Endometrial microvascular endothelial cells (primary cell): ENCODE data around the genes APOA1 and PCSK7.

GRCh38 chr11:116180867-116181652 is 591.7 kb downstream of the BUD13 start:
- RAMPAGE, long total RNA: no peak

GRCh38 chr11:116562808-116563406 is 209.9 kb downstream of the BUD13 start:
- RAMPAGE, long total RNA: no peak

DNA sequence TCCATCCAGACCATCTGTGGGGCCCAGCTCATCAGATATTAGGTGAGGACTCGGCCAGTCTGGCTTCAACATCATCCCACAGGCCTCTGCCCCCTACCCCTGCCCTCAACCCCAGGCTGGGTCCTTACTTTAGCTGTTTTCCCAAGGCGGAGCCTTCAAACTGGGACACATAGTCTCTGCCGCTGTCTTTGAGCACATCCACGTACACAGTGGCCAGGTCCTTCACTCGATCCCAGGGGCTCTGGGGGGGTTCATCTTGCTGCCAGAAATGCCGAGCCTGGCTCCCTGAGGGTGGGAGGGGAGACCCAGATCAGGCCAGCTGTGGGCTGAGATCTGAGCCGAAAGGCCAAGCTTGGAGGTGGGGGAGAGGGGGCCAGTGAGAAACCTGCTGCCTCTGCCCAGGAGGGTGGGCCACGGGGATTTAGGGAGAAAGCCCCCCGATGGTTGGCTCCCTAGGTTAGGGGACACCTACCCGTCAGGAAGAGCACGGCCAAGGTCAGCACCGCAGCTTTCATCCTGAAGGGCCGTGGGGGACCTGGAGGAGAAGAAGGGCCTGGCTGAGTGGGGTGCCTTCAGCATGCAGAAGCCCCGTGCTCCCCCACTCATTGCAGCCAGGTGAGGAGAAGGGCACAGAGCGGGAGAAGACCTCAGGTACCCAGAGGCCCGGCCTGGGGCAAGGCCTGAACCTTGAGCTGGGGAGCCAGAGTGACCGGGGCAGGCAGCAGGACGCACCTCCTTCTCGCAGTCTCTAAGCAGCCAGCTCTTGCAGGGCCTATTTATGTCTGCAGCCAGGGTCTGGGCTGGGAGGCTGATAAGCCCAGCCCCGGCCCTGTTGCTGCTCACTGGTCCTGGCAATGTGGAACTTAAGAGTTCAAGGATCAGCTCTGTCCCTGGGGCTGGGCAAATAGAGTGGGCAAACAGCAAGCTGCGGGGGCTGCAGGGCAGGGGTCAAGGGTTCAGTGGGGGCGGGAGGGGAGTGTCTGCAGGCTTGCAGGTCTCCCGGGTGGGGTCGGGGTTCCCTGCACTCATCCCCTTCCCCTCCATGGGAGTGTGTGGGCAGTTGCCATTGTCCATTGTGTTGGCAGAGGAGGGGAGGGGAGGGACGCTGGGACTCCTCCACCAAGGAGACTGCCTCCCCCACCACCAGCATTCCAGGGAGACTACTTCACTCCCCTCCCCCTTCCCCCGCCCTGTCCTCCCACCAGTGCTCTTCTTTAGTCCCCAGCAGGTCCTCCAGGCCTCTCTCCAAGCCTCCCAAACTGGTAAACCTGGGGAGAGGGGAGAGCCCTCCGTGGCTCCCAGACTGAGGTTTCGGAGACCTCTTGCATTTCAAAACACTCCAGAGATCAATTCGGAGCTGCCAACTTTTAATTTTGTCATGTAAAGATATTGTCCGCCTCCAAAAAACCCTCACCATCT is at the start of gene APOA1:
Gene APOA1 (minus strand): TSS at position 750 of the 1,419 bp plus-strand sequence.
- RAMPAGE, long total RNA: no peak

DNA sequence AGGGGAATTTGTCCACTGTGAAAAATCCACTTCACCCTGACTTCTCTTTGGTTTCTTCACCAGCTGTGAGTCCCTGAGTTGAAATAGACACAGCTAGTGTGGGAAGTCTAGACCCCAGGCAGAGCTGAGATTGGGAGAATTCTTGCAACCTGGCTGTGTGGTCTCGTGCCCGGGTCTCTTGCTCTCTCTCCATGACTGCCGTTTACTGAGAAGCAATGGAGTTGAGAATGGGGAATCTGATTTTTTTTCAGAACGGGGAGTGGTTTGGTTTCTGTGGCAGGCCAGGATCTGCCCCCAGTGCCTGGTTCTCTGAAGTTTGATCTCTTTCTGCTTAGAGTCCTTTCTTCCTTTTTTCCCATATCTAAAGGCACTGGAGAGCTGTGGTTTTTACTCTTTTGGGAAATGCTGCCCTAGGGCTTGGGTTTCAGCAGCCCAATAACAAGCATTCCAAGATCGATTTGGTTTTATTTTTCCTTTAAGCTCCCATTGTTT is 1.5 kb downstream of the SIDT2 start:
- RAMPAGE, long total RNA: no peak

DNA sequence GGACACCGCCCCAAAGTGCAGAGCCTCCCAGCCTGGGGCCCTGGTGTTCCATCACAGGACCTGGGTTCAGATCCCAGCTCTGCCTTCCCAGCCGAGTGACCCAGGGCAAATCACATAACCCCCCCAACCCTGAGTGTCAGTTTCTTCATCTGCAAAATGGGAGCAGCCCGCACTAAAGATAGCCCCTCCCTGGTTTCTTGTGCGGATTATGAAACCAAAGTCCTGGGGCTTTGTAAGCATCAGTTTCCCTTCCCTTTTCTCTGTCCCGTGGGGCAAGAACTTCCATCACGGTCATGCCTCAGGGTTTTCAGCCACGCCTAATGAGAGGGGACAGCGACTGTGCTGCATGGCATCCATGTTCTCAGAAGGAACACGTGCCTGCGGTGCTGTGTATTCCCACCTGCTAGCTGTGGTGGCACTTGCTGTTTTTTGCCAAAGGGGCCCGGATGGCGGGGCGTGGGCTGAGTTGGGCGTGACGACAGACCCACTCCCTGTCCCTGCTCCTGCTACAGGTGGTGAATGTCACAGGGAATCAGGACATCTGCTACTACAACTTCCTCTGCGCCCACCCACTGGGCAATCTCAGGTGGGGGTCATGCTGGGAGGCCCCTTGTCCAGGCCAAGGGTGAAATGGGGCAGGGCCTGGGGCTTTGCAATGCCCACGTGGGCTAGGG is 9.6 kb upstream of the TAGLN start:
- RAMPAGE, long total RNA: no peak

DNA sequence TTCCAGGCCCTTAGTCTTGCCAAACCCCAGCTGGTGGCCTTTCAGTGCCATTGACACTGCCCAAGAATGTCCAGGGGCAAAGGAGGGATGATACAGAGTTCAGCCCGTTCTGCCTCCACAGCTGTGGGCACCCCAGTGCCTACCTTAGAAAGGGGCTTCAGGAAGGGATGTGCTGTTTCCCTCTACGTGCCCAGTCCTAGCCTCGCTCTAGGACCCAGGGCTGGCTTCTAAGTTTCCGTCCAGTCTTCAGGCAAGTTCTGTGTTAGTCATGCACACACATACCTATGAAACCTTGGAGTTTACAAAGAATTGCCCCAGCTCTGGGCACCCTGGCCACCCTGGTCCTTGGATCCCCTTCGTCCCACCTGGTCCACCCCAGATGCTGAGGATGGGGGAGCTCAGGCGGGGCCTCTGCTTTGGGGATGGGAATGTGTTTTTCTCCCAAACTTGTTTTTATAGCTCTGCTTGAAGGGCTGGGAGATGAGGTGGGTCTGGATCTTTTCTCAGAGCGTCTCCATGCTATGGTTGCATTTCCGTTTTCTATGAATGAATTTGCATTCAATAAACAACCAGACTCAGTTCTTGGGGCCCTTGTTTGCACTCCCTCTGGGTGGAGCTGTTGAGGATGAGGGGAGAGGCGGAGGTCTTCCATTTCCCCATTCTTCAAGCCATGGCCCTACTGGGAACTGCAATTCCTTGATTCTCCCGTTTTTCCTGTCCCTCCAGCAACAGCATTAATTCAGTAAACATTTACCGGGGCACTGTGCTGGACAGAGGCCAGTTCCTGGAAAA is 2.1 kb upstream of the TAGLN start:
- RAMPAGE, long total RNA: no peak

GRCh38 chr11:117199855-117200332 is 724 bp downstream of the TAGLN start:
- RAMPAGE, long total RNA: no peak

DNA sequence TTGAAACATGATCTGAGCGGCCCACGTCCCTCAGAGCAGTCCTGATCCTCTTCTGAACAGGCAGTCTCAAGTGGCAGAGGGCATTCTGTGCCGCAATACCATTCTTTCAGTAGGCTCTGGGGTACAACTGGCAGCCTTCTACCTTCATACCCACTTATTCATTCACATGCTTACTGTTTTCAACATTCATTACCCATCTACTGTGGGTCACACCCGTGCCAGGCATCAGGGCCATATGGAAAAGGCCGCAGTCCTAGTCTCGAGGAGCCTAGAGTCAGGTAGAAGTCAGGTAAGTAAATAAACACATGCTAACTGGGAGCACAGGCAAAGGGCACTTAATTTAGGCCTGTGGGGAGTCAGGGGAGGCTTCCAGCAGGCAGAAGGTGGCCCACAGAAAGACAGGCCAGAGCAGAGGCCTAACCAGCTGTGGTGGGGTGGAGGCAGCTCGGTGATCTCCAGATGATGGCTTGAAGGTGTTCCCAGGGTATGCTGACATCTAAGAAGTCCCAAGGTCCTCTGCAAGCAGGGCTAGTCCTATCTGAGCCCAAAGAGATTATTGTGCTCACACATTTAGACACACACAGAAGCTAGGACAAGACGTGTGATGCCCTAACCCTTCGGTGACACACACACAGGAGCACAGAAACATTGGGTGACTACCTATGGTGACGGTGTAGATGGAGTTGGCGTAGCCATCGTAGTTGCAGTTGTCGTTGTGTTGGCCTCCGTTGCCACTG is 8.3 kb downstream of the PCSK7 start:
- RAMPAGE, long total RNA: no peak

- RAMPAGE, long total RNA: no peak
Observed at GRCh38 chr11:117228261-117228555, 3.7 kb downstream of the PCSK7 start.

- RAMPAGE, long total RNA: no peak
Observed at GRCh38 chr11:117229473-117230007, 2.3 kb downstream of the PCSK7 start.

GRCh38 chr11:117231958-117232398 is at the start of gene PCSK7:
Gene PCSK7 (minus strand): TSS chr11:117232073.
- RAMPAGE, long total RNA: no peak

DNA sequence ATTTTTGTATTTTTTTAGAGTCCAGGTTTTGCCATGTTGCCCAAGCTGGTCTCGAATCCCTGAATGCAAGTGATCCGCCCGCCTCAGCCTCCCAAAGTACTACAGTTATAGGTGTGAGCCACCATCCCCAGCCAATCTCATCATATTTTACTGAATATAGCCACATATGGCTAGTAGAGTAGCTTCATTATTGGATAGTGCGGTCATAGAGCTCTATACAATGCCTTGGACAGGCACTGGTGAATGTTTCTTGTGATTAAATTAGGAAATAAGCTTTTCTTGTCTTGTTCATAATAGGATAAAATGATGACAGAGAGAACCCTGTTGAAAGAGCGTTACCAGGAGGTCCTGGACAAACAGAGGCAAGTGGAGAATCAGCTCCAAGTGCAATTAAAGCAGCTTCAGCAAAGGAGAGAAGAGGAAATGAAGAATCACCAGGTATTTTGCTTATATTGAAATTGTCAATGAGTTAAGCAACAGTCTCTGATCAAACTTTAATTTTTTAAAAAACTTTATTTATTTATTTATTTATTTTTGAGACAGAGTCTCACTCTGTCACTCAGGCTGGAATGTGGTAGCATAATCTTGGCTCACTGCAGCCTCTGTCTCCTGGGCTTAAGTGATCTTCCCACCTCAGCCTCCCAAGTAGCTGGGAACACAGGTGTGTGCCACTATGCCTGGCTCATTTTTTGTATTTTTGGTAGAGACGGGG is 11.8 kb downstream of the RNF214 start:
- RAMPAGE, long total RNA: no peak

- RAMPAGE, long total RNA: no peak
Observed at GRCh38 chr11:117536189-117536394, 208.4 kb downstream of the CEP164 start.

DNA sequence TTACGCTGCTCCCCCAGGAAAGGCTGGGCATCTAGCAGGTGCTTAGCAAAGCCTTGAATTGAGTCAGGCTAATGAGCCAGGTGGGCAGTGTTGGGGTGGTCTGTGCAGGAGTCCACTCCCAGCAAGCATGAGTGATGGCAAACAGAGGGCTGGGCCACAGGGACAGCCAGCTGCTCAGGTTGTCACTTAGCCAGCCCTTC is 149.9 kb downstream of the DSCAML1 start:
- RAMPAGE, long total RNA: no peak

- RAMPAGE, long total RNA: no peak
Observed at GRCh38 chr11:117814492-117815179, 9.9 kb downstream of the FXYD2 start.

DNA sequence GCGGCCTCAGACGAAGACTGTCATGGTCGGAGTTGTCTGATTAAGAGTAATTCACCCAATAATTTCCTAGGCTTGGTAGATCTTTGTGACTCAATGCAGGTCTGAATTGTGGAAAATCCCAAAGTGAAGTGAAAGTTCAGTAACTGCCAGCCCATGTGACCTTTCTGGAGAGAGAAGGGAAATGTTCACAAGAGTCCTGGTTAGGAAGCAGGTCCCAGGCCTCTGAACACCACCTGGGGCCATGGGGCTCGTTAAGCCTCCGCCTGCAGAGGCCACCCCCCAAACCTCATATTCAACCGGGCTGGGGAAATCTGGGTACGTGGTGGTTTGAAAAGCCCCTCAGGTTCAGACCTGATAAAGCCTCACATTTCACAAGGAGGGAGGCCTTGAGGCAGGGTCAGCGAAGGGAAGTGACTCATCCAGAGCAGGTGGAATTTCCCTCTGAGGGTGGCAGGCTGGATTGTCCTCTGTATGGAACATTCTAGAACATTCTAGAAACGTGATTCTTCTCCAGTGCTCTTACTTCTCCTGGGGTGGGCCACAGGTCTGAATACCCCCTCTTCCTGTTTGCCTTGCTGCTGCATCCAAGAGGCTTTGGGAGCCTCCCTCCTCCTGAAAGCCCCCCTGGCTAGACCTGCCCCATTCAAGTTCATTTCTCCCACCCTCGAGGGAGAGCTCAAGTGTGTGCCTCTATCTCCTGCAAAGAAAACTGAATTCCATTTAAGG is 6.5 kb downstream of the FXYD2 start:
- RAMPAGE, long total RNA: no peak

- RAMPAGE, long total RNA: no peak
Observed at GRCh38 chr11:117842063-117842516, 17.5 kb upstream of the FXYD2 start.

DNA sequence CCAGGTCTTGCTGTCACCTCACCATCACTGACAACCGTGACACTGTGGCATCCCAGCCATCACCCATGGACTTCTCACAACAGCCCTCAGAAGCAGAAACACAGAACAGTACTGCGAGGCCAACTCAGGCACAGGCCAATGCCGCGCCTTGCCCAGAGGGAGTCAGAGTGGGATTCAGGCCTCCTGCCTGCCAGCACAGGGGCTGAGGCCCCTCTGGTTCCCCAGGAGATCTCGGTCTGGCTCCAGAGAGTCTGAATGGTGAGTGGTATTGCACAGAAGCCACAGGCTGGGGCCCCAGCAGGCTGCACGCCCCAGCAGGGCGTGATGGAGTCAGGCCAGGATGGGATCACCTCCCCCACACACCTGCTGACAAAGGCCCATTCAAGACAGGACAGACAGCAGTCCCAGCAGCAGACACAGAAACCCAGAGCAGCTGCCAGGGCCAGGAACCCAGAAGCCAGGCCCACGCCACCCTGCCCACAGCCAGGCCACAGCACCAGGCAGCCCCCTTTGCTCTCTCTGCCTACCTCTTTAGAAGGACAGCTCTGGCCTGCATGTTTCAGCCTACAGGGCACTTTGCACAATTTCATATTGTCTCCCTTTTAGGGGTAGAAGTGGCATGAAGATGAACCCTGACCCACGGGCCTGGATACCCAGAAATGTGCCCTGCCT is 6.3 kb downstream of the FXYD6 start:
- RAMPAGE, long total RNA: no peak

DNA sequence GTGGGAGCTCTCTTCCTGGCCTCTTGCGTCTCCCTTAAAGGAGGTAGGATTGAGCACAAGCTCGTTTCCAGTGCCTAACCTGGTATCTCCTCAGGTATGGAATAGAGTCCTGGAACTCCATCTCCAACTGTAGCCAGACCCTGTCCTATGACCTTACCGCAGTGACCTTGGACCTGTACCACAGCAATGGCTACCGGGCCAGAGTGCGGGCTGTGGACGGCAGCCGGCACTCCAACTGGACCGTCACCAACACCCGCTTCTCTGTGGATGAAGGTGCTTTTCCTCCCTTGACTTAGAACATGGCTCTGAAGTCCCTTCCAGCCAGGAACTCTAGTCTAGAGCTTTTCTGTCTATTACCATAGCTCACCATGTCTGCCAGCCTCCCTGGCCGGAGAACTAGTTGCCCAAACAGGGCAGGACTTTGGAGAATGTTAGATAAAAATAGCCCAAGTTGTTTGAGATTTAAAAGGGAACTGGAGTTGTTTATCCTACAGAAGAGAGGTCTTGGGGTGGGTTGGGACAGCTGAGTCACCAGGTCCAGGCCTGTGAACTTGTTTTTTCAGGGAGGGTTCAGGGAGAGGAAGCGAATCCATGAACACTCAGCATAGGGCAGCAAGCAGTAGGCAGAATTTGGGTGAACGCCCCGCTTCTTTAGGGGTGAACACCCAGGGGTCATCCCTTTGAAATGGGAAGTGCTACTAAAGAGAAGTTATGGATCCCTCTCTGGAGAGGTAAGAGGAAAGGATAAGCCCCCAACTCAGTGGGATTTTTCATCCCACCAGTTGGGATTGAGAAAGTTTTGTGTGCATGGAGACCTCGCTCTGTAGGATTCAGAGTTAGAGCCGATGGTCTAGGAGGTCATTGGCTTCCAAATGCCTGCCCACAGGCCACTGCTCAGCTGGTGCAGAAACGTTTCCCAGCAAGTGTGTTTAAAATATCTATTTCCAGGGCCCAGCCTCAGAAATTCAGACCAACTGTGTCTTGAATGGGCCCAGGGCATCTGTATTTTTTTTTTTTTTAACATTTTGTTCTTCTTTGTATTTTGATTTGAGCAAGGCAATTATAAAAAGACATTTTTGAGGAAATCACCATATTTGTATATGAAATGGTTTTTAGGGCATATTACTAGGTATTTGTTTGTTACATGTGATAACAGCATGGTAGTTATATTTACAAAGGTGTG is 3.5 kb downstream of the IL10RA start:
- RAMPAGE, long total RNA: no peak

- RAMPAGE, long total RNA: no peak
Observed at GRCh38 chr11:118126433-118126755, 26.2 kb downstream of the SCN4B start.